ENCODE results near the genes MYO6 and LCA5.

DNA sequence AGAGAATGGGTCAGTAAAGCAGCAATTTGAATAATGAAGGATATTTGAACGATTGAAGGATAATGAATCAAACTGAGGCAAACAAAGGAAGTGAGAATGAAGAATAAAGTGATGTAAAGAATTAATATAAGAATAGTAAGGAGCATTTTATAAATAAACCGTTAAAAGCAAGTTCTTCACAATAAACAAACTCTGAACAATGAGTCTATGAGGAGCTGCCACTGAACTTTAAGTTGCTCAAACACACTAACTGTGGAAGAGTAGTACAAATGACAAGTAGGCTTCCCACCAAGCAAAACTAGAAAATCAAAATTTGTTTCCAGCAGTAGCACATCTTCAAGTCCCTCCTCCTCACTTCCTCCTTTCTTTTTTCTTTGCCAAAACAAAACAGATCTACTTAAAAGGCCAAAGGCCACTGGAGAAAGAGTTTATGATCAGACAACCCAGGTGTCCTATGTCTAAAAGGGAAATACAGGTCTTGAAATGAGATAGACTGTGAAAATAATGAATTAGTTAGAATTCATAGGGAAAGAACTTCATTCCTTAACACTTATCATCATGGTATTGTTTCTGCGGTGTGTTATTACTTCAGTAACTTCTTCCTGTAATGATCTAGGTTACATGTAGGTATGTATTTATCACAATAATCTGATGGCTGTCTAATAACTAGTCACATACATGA lies 17.1 kb upstream of the FAM135A start:
- PRO-cap, 4 experiments = no peak in any of the 4 experiments
- RAMPAGE, long total RNA, 2 experiments = no peak in any of the 2 experiments
- RRBS = no CpG with 5 or more reads among the region's 3 CpGs

DNA sequence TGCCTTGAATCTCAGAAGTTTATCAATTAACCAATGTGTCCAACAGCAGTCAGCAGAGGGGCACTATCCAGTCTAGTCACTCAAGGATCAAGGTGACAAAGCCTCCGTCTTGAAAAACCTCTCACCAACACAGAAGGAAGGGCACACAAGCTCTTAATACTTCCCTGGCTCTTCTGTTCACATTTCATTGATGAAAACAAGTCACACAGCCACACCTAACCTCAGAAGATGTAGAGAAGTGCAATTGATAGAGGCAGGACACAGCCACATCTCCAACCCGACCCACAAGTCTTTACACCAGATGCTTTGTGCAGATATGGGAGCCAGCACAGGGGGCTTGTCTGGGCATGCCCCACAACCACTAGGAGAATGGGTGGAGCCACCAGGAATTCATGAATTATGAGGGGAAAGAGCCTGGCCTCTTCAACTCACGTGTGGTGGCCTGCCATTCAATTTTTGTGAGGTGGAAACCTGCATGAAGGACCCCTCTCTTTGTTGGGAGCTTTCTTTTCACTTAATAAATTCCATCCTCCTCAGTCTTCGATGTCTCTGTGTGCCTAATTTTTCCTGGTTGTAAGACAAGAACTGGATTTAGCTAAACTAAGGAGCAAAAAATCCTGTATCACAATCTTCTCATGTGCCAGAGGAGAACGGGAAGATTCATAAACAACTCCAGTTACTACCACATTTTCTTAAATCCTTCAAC lies 79.1 kb downstream of the OGFRL1 start:
- PRO-cap, 4 experiments = no peak in any of the 4 experiments
- RAMPAGE, long total RNA, 2 experiments = no peak in any of the 2 experiments
- RRBS = no CpG with 5 or more reads among the region's 5 CpGs

- PRO-cap, 4 experiments = no peak in any of the 4 experiments
- RAMPAGE, long total RNA, 2 experiments = no peak in any of the 2 experiments
- RRBS = no CpG with 5 or more reads among the region's 1 CpG
Observed at GRCh38 chr6:72648298-72648646, 26.4 kb downstream of the KCNQ5 start.

- PRO-cap, 4 experiments = no peak in any of the 4 experiments
- RAMPAGE, long total RNA, 2 experiments = no peak in any of the 2 experiments
- RRBS = no CpG with 5 or more reads among the region's 5 CpGs
Observed at GRCh38 chr6:73509843-73510379, 10.9 kb downstream of the EEF1A1 start.

DNA sequence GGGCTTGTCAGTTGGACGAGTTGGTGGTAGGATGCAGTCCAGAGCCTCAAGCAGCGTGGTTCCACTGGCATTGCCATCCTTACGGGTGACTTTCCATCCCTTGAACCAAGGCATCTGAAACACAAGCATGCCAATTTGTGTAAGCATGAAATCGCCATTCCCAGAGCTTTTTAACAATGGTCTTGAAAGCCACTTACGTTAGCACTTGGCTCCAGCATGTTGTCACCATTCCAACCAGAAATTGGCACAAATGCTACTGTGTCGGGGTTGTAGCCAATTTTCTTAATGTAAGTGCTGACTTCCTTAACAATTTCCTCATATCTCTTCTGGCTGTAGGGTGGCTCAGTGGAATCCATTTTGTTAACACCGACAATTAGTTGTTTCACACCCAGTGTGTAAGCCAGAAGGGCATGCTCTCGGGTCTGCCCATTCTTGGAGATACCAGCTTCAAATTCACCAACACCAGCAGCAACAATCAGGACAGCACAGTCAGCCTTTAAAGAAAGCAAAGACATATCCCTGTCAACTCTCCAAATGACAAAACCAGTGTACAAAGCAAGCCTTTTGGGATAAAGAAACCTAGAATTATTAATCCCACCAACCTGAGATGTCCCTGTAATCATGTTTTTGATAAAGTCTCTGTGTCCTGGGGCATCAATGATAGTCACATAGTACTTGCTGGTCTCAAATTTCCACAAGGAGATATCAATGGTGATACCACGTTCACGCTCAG lies 1.9 kb downstream of the EEF1A1 start:
- PRO-cap, 4 experiments = no peak in any of the 4 experiments
- RAMPAGE, long total RNA, 2 experiments = no peak in any of the 2 experiments
- RRBS = no CpG with 5 or more reads among the region's 10 CpGs

DNA sequence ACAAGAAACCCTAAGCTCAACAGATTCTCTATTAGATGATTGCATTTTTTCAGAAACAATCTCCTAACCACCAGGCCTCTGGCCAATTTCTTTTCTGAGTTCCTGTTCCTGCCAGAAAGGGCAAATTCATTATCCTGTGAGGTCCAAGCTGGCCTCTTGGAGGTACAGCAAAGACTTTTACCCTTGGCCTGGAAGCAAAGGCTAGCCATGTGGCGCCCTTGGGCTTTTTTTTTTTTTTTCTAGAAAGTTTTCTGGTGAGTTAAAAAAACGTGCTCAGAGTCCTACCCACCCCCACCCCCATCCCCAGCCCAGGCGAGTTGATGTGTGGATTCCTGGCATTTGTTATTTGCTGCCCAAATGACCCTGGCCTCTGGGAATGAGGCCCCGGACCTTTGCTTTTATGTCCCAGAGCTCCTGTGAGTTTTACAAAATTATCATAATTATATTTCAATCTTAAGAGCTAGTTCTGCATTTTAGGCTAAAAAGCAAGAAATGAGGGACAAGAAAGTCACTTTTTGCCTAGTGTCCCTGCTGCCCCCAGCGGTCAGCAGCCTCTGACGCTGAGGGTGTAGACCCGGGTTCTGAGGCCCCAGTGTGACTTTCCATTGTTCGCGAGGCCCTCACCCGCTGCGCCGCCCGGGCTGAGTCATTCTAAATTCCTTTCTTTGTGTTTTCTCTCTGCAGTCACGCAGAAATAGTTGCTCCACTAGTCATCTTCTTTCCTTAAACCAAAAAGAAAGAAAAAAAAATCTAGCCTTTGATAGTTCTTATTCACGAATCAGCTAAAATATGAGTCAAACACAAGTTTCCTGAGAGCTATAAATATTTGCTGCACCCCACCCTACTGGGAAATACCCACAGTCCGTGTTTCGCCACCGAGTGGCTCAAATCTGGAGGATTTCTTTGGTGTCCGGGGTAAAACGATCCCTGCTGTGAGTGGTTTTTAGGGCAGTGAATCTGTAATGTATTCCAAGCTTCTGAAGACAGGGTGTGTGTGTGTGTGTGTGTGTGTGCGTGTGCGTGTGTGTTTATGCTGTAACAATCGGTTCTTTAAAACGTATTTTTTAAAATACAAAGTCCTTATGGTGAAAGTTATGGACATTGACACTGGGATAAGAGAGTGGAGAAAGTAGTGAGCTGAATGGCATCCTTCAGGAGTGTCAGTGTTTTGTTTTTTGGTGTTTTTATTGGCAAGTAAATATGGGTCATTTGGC lies 59.4 kb upstream of the EEF1A1 start:
- PRO-cap, 4 experiments = peak in 4 of 4 experiments; most common plus-strand start position 887 of the sequence (in 4); most common minus-strand start position 938 of the sequence (in 4)
- RAMPAGE, long total RNA, 2 experiments = no peak in any of the 2 experiments
- RRBS = 2% methylated on average over 7 of the region's 24 CpGs

- PRO-cap, 4 experiments = no peak in any of the 4 experiments
- RAMPAGE, long total RNA, 2 experiments = no peak in any of the 2 experiments
- RRBS = no CpG with 5 or more reads among the region's 3 CpGs
Observed at GRCh38 chr6:73983292-73983707, 287.3 kb downstream of the CD109 start.

DNA sequence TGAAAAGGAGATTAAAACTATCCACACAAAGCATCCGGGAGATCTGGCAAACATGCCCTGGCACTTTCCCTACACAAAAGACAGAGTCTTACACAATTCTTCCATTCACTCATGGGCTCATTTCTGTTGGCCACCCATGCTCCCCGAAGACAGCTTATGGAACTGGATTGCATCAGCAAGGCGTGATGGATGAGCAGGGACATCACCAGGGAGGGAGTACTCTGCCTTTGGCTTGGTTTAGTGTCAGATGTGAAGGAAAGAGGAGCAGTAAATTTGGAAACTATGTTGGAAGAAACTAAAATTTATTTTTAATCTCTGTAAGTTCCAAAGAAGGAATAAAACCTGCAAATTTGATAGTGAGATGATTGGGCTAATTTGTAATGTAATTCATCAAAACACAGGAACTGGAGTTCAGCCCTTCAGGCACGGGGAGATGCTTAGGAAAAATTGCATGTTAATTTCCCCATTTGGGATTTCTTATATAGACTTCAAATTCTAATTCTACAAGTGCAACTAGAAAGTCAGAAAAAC lies 379.4 kb downstream of the CD109 start:
- PRO-cap, 4 experiments = no peak in any of the 4 experiments
- RAMPAGE, long total RNA, 2 experiments = no peak in any of the 2 experiments
- RRBS = no CpG with 5 or more reads among the region's 4 CpGs

- PRO-cap, 4 experiments = no peak in any of the 4 experiments
- RAMPAGE, long total RNA, 2 experiments = no peak in any of the 2 experiments
- RRBS = no CpG with 5 or more reads among the region's 14 CpGs
Observed at GRCh38 chr6:74222590-74223224, 526.7 kb downstream of the CD109 start.

GRCh38 chr6:75253562-75254634 lies 10.3 kb upstream of the COX7A2 start:
- PRO-cap, 4 experiments = no peak in any of the 4 experiments
- RAMPAGE, long total RNA, 2 experiments = no peak in any of the 2 experiments
- RRBS = no CpG with 5 or more reads among the region's 7 CpGs

DNA sequence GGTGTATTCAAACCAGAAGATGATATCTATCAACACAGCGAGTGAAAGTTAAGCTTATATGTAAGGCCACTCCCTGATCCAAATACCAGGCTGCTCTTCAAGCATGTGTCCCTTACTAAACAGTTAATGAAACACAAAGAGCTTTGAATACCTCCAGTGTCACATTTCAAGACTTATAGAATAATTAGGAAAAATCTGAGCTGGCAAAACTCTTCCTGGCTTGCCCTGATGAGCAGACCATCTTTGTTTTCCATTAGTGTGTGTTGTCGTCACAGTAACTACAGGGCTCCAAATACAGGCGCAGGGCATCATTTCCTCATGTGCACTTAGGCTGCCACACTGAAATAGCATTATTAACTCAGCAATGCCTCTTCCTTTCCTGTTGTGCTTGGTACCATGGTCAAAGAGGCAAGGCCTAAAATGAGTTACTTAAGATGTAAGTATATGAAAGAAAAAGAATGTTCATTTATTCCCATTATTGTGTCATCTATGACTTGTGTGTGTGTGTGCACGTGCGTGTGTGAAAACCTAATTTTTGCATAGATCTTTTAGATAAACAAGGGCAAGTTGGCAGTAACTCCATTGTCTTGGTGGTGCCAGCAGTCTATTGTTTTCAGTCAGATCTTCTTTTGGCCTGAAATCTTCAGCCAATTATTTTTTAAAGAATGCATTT lies 6.4 kb downstream of the FILIP1 start:
- PRO-cap, 4 experiments = no peak in any of the 4 experiments
- RAMPAGE, long total RNA, 2 experiments = no peak in any of the 2 experiments
- RRBS = no CpG with 5 or more reads among the region's 5 CpGs

DNA sequence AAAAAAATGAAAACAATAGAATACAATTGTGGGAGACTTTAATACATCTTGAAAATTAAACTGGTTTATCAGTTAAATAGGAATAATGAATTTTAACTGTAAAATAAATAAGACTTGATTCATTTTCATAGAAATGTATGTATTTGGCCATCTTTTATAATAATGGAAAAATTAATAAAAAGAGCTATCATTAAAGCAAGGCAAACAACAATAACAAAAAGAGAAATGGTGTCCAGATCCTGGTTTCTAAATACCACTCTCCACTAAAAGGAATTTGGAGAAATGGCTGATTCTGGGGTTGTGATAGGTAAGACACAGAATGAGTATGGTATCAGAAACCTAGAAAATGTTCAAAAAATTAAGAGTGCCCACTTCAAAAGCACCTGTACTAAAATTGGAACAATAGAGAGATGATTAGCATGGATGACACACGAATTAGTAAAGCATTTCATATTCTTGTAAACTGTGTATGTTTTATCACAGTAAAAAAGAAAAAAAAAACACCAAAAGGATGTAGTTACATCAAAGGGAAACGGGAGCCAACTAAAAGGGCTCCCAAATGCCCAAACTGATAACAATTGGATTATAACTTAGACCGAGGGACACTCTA lies 42.1 kb downstream of the SENP6 start:
- PRO-cap, 4 experiments = no peak in any of the 4 experiments
- RAMPAGE, long total RNA, 2 experiments = start-site peak on the plus strand in 1 of 2 experiments, centred at position 238 of the sequence, 21 reads per replicate
- RRBS = no CpG with 5 or more reads among the region's 3 CpGs

- PRO-cap, 4 experiments = peak in 4 of 4 experiments; most common plus-strand start chr6:75749212 (in 4); most common minus-strand start chr6:75749171 (in 2)
- RAMPAGE, long total RNA, 2 experiments = start-site peak on the plus strand in 1 of 2 experiments, at chr6:75749225-75749266 at its widest, 62 reads per replicate
- RRBS = 2% methylated on average over 40 of the region's 82 CpGs
Observed at GRCh38 chr6:75748836-75749499, at the start of gene MYO6. TSS of gene MYO6 (plus strand) at chr6:75749239.

GRCh38 chr6:75934822-75935858 lies 137.3 kb downstream of the IMPG1 start:
- PRO-cap, 4 experiments = no peak in any of the 4 experiments
- RAMPAGE, long total RNA, 2 experiments = no peak in any of the 2 experiments
- RRBS = no CpG with 5 or more reads among the region's 42 CpGs

- PRO-cap, 4 experiments = peak in 1 of 4 experiments; most common minus-strand start chr6:77369163 (in 1)
- RAMPAGE, long total RNA, 2 experiments = no peak in any of the 2 experiments
- RRBS = no CpG with 5 or more reads among the region's 20 CpGs
Observed at GRCh38 chr6:77368677-77369385, 94.5 kb downstream of the HTR1B start.

DNA sequence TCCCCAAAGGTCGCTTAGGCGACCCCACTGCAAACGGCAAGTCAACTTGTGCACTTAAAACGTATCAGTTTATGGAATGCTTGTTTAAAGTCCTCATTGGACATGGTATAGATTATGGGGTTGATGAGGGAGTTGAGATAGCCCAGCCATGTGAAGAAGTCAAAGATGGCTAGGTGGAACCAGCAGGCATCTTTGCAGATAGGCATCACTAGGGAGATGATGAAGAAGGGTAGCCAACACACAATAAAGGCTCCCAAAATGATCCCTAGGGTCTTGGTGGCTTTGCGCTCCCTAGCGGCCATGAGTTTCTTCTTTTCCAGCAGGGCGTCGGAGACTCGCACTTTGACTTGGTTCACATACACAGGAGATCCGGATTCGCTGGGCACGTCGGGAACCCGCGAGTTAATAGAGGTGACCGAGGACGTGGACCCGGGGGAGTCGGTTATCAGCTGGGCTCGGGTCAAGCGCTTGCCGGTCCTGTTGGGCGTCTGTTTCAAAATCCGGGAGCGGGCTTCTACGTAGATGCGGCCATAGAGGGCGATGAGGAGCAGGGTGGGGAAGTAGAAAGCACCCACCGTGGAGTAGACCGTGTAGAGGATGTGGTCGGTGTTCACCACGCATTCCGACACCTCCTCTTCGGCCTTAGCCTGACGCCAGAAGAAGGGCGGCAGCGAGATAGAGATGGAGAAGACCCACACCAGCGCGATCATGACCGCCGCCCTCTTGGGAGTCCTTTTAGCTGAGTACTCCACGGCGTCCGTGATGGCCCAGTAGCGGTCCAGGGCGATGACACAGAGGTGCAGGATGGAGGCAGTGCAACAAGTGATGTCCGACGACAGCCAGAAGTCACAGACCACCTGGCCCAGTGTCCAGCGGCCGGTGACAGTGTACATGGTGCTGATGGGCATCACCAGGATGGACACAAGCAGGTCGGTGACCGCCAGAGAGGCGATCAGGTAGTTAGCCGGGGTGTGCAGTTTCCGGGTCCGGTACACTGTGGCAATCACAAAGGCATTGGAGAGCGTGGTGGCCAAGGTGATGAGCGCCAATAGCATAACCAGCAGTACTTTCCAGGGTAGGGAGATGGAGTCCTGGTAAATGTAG lies 749 bp downstream of the HTR1B start:
- PRO-cap, 4 experiments = no peak in any of the 4 experiments
- RAMPAGE, long total RNA, 2 experiments = no peak in any of the 2 experiments
- RRBS = 8% methylated on average over 18 of the region's 58 CpGs

- PRO-cap, 4 experiments = no peak in any of the 4 experiments
- RAMPAGE, long total RNA, 2 experiments = no peak in any of the 2 experiments
- RRBS = no CpG with 5 or more reads among the region's 35 CpGs
Observed at GRCh38 chr6:77464183-77465032, 1.1 kb upstream of the HTR1B start.

DNA sequence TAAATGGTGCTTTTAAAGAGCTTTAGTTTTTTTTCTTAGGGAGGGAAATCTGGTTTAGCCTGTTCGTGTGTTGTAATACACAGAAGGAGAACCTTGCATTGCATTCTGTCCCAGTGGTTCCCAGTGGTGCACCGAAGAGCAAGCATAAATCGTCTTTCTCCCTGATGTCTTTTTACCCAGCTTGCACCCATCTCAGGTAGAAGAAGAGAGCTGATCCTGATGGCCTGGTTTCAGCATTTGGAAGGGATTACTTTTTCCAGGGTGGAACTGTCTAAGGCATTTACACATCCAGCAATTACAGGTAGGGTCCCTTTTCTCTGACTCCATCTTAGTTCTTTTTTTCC lies 102.2 kb upstream of the PHIP start:
- PRO-cap, 4 experiments = no peak in any of the 4 experiments
- RAMPAGE, long total RNA, 2 experiments = no peak in any of the 2 experiments
- RRBS = no CpG with 5 or more reads among the region's 3 CpGs

- PRO-cap, 4 experiments = peak in 4 of 4 experiments; most common plus-strand start chr6:79537209 (in 2); most common minus-strand start chr6:79537396 (in 4)
- RAMPAGE, long total RNA, 2 experiments = start-site peak on the plus strand in 1 of 2 experiments, at chr6:79537540-79537715 at its widest, 75 reads per replicate; start-site peak on the minus strand in 1 of 2 experiments, at chr6:79537133-79537366 at its widest, 11 to 61 reads per replicate
- RRBS = no CpG with 5 or more reads among the region's 54 CpGs
Observed at GRCh38 chr6:79537030-79537750, at the start of gene LCA5. TSS of gene LCA5 (minus strand) at chr6:79537430.

GRCh38 chr6:81837853-81838544 lies 85.5 kb upstream of the TENT5A start:
- PRO-cap, 4 experiments = no peak in any of the 4 experiments
- RAMPAGE, long total RNA, 2 experiments = no peak in any of the 2 experiments
- RRBS = no CpG with 5 or more reads among the region's 4 CpGs

Measured in uterus (tissue), 7 donors.